HT1080 (cell line): ENCODE measurements around the gene TRNT1.

DNA sequence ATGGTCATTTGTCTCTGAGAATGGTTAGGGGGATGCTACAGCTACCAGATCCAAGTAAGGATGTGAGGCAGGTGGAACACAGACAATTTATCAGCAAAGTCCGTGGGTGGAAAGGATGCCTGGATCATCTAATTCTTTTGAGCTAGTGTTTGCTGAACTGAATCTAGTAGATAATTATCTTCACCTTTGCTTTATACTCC is 369.4 kb downstream of the CHL1 start:
RAMPAGE:
- cytosol, long total RNA, result no peak
- long total RNA, result no peak
- nucleus, long total RNA, result no peak

DNA sequence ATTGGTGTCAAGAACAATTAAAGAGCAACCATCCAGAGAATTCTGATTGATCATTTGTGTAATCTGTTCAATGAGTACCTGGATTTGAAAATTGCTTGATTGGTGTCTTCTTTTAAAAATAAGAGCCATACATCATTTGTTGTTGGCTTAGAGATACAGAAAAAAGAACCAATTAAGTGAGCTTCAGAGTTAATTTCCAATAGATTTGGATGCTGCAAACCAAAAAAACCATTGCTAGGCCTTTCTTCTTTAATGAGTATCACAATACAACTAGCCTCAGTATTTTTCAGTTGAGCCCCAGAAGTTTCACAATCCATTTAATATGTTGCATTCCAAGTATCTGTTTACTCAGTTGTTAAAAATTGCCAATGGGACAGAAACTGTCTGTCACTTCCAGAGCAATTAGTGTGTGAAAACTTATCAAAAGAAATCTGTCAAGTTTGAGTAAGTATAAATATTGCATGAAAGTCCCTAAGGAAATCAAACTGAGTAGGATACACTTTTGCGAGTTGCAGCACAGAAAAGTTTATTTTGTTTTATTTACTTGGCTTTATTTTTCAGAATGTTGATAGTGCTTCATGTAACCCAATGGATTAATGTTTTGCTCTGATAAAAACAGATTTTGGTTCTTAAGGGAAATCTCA is 247.8 kb downstream of the IL5RA start:
RAMPAGE:
- cytosol, long total RNA, result no peak
- long total RNA, result no peak
- nucleus, long total RNA, result no peak

RAMPAGE:
- cytosol, long total RNA, result start-site peak on the plus strand at chr3:3126951-3126975, 253 and 179 reads in 2 replicates
- long total RNA, result start-site peak on the plus strand at chr3:3126949-3126957, 80 reads
- nucleus, long total RNA, result start-site peak on the plus strand at chr3:3126940-3127016, 256 and 90 reads in 2 replicates
These were observed at the start of gene TRNT1 for GRCh38 chr3:3126075-3127145. TRNT1 (plus strand) TSS chr3:3126940.

GRCh38 chr3:3802014-3802636 is 2.9 kb downstream of the LRRN1 start:
RAMPAGE:
- cytosol, long total RNA, result no peak
- long total RNA, result no peak
- nucleus, long total RNA, result no peak

DNA sequence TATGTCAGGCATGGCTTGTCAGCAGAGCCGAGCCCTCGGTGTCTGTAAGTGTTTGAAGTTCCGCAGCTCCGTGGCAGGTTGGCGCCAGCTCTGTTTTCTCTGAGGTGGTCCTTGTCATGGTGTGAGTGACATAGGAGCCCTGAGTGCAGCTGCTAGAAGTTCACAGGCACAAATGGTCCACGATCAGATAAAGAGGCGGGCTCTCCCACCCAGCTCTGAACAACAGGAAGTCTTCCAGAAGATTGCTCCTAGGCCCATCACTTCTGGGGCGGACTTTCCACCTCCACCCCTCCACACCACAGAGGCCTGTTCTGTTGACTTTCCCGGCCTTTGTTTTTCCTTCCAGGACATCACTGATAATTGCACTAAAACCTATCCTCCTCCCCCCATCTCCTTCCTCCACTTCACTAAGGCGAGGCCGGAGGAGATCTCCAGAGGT is 19.8 kb downstream of the ITPR1 start:
RAMPAGE:
- cytosol, long total RNA, result no peak
- long total RNA, result no peak
- nucleus, long total RNA, result no peak

RAMPAGE:
- cytosol, long total RNA, result no peak
- long total RNA, result no peak
- nucleus, long total RNA, result no peak
These were observed 223.6 kb downstream of the ITPR1 start for GRCh38 chr3:4716634-4717321.

DNA sequence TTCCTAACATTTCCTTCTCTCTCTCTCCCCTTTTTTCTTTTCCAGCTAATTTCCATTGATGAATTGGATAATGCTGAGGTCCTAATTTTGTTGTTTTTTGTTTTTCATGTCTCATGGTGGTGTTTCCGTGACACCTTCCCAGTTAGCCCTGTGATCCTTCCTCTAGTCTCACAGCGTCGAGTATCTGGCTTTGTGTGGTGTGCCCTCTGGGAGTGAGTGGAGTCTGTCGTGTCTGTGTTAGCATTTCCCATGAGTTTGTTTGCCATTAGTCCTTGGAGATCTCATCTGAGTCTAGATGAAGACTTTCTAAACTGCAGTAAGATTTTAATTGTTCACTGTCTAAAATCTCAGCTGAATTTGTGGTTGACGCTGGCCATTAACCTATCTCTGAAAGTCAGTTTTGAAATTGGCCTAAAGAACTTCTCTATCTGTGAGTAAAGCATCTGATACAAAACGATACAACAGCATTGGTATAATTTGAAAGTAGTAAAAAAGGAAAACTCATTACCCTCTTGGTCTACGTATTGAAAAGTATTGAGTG is 224.2 kb downstream of the ITPR1 start:
RAMPAGE:
- cytosol, long total RNA, result no peak
- long total RNA, result no peak
- nucleus, long total RNA, result no peak

DNA sequence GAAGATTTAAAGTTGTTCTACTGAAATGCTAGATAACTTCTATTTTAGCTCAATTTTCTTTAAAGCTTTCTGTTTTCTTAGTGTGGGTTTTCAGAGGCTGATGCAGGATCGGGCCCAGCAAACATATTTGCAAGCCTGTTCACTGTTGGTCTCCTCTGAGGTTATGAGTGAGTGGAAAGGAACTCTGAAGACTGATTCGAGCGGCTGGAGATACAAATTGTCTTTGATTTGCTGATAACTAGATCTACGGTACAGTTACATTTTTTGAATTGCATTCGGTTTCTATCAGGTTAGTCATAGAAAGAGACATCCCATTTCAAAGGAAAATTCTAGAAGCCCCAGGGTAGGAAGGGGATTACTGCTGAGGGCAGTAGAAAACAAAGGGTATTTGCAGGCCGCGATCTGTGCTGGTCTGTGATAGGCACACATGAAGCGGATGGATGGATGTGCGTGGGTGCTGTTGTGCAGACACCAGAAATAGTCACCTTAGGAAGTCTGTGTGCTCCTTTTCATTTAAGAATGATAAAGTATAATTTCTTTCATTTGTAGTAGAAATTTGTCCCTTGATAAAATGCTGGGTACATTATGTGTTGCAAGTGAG is 228.4 kb downstream of the ITPR1 start:
RAMPAGE:
- cytosol, long total RNA, result no peak
- long total RNA, result no peak
- nucleus, long total RNA, result no peak

DNA sequence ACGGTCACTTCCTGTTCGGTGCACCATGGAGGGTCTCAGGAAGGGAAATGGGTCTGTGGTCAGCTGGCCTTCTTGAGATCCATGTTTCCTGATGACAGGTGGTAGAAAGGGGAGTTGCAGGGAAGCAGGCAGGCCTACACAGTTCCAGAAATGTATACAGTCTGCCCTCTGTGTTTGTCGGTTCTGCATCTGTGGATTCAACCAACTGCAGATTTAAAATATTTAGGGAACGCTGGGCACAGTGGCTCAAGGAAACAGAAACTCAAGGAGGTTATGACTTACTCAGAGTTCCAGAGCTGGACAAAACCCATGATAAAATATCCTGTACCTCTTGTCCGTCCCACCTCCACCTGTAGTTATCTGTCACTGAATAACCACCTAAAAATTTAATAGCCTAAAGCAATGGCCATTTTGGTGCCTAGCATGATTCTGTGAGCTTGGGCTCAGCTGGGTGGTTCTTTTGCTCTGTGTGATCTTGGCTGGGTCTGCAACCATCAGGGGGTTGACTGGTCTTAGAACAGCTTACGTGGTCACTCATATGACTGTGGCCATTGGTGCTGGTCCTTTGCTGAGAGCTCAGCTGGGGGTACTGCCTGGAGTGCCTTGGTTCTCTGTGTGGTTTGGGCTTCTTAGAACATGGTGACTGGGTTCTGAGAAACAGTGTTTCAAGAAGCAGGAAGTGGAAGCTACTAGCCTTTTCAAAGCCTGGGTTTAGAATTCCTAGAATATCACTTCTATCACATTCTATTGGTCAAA is 239.8 kb upstream of the BHLHE40 start:
RAMPAGE:
- cytosol, long total RNA, result no peak
- long total RNA, result no peak
- nucleus, long total RNA, result no peak

DNA sequence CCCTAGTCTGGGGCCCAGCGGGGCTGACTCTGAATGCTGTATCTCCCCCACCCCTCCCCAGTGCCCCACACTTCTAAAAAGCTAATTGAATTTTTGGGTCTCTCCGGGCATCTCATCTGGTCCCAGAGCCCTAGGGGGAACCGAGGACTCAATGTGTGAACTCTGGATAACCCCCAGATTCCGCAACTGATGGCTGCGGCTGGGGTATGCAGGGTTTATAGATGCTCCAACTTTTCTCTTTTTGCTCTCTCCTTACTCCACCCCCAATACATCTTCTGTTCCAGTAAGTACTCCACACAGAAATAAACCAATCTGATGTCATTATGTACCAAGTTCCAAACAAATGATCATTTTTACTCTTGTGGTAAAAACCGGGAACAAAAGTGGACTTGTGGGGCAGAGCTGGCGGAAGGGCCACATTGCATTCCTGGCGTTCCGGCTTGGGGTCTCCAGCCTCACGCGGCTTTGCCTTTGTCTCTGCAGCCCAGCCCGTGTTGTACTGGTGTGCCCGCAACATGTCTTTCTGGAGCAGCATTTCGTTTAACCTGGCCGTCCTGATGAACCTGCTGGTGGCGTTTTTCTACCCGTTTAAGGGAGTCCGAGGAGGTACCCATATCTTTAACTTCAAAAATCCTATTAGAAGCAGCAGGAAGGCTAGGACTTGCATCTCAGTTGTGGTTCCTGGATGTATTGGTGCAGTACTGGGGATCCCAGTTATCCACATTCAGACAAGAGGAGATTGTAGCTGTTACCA is 184.5 kb upstream of the BHLHE40 start:
RAMPAGE:
- cytosol, long total RNA, result no peak
- long total RNA, result no peak
- nucleus, long total RNA, result no peak

DNA sequence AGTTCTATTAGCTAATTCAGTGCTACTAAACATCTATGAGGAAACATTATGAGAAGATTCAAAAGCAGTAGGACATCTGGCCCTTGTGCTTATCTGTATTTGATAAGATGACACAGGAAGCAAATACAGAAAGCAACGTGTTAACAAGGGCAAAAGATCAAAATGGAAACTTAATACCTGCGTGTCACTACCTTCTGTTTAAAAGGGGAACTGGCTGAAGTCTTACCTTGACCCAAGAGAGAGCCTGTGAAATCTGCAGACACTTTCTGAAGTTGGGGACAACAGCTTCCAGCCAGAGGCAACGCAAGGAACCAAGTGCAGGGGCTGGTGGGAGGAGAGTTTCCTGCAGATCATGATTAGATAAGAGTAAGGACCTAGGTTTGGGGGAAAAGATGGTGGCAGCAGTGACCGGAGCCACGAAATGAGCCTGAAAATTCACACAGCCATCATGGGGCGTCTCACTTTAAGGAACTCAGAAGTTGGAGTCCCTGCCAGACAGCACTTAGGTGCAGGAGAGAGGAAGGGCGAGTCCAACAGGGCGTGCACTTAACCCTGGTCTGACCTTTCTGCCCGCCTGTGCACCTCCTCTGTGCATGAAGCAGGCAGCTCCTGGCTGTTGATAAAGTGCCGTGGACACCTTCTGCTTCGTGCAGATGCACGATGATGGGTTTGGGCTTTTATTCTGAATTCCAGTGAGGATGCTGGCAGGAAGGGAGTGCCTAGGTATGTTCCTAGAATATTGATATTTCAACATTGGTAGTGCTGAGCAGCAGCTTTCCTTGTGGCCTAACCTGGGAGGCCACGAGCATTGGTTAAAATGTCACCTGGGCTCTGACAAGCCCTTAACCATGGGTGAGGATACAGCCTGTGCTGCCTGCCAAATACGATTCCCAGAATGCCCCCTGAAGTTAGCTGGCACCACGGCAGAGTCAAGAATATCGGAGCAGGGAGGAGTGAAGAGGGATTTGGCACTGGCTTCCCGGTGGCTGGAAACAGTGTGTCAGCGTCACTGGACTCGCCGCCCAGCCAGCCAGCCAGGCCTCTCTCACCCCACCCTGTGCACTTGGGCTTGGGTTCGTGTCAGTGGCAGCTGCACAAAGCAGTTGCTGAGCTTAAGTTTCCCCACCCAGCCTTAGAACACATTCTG is 153.3 kb upstream of the BHLHE40 start:
RAMPAGE:
- cytosol, long total RNA, result no peak
- long total RNA, result no peak
- nucleus, long total RNA, result no peak

DNA sequence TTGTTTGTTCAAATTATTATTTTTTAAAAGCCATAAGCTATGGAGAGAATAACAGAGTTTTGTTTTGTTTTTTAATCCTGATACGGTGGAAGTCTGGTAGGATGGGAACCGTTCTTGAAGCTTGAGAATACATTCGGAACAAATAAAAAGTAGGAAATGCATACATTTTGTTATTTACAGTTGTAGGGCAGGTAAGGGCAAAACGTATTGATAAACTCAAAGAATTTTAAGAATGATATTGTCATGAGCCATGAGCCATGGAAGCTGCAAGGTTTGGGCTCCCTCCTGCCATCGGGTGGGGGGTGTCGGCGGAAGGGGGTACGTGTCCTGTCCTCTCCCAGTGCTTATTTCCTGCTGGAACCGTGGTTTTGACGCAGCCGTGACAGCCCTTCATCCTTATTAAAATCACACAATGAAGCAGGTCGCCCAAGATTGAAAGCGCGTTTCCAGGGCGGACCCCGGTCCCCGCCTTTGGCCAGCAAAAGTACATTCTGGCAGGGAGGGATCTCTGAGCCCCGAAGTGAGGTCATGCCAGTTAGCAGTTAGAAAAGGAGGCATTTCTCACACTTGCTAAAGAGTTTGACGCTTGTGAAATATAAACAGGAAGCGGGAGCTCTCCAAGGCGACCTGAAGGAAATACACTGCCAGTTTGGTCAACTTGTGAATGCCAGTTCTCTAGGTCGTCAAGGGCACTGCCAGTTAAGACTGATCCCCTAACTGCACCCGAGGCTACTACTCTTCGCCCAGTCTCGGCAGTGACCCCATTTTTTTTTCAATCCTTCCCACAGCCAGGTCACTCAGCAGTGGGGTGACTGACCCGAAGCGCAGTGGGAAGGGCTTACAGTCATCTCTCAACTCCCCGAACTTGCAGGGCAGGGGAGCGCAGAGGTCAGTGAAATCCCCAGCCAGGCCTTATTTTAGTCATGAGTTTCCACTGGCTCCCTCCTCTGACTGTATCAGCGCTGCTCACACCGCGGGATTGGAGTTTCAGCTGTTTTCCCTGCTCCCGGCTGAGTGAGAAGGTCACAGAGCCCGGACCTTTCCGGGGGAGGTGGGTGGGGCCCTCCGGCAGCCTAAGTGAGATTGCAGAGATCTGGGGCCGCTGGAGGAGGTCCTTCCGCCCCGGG is 2.2 kb upstream of the BHLHE40 start:
RAMPAGE:
- cytosol, long total RNA, result no peak
- long total RNA, result no peak
- nucleus, long total RNA, result no peak

RAMPAGE:
- cytosol, long total RNA, result no peak
- long total RNA, result no peak
- nucleus, long total RNA, result no peak
These were observed 1.2 kb downstream of the BHLHE40 start for GRCh38 chr3:4980058-4981158.

RAMPAGE:
- cytosol, long total RNA, result no peak
- long total RNA, result no peak
- nucleus, long total RNA, result no peak
These were observed 1.2 kb downstream of the ARL8B start for GRCh38 chr3:5123199-5123865.

DNA sequence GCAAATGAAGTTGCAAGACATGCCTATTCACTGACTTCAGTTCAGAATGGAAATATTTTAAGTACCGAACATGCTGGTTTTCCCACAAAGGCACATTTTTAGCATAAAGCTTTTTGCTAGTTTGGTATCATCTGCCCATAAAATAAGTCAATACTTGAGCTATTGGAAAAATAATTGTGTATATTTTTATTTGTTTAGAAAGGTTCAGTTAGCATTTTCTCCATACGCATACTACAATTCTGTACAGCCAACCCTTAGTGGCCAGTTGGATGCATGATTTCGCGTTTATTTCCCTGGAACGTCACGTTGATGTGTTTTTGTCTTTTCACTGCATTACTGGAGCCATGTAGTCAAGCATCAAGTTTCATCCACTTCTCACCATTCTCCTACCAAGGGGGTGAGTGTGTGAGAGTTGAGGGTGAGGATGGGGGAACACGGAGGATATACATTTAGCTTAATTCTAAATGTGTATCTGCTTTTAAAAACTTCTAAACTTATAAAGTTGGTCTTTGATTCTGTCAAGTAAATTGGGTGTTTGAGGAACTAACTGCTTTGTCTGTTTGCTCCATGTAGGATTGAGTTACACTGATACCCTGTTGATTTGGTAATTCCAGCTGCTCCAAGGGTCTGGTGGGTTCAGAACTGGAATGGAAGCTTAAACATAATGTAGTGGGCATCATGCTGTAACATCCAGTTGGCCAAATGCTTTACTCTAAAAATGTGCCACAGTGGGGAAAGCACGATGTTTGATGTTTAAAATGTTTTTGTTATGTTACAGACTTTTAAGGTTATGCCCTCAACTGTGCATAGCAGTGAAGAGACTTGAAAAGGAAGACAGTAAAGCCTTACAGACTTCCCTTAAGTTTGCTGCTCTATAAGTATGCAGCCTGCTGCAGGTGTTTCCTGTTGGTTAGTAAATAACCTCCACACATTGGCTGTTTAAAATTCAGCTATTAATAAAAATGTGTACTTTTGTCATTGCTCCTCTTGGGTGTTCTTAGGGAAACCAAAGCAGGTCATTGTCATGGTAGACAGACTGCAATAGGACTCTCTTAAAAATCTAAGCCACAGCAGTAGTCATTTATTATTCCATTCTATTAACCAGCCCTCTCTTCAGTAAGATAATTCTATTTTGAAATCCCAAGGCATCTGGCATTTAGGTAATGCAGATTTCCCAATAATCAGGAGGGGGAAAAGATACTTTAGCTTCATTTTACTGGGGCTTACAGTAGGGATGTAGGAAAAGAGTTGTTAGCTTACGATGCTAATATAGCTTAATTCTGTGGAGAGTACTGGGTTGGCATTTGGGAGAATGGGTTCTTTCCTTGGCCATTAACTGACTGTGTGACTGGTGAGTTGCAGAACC is 6.0 kb upstream of the EDEM1 start:
RAMPAGE:
- cytosol, long total RNA, result no peak
- long total RNA, result no peak
- nucleus, long total RNA, result no peak

DNA sequence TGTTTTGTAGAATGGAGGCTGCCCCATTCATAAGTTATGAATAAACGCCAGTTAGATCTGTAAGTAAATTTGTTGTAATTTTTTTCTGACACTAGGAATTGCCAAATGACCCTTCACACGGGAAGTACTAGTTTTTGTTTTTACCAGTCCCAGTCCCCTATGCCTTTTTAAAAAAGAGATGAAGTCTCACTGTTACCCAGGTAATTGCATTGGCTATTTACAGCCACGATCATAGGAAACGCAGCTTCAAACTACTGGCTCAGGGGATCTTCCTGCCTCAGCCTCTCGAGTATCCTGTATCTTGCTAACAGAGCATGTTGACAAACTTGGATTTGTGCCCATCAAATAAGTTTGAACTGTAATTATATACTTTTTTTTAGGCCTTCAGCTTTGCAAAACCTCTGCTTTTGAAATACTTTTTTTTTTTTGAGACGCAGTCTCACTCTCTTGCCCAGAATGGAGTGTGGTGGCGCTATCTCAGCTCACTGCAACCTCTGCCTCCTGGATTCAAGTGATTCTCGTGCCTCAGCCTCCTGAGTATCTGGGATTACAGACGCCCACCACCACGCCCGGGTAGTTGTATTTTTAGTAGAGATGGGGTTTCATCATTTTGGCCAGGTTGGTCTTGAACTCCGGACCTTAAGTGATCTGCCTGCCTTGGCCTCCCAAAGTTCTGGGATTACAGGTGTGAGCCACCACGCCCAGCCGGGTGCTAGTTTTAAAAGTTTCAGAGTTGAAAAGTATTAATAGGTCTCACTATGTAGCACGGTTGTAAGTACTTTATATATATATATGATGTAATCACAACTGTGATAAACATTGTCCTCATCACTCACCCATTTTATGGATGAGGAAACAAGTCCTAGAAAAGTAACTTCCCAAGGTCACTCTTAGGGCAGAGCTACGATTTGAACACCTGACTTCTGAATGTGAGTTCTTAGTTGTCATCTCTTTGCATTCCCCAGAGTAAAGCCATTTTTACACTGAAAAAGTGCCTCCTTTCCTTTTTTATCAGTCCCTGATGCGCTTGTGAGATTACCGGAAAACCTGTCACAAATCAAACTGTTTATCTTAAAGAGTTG is 2.8 kb upstream of the EDEM1 start:
RAMPAGE:
- cytosol, long total RNA, result no peak
- long total RNA, result no peak
- nucleus, long total RNA, result no peak

RAMPAGE:
- cytosol, long total RNA, result no peak
- long total RNA, result no peak
- nucleus, long total RNA, result no peak
These were observed 11.9 kb downstream of the EDEM1 start for GRCh38 chr3:5199202-5200021.

RAMPAGE:
- cytosol, long total RNA, result no peak
- long total RNA, result no peak
- nucleus, long total RNA, result no peak
These were observed 15.4 kb downstream of the EDEM1 start for GRCh38 chr3:5202848-5203273.

GRCh38 chr3:5218549-5218924 is 31.0 kb downstream of the EDEM1 start:
RAMPAGE:
- cytosol, long total RNA, result no peak
- long total RNA, result no peak
- nucleus, long total RNA, result no peak

DNA sequence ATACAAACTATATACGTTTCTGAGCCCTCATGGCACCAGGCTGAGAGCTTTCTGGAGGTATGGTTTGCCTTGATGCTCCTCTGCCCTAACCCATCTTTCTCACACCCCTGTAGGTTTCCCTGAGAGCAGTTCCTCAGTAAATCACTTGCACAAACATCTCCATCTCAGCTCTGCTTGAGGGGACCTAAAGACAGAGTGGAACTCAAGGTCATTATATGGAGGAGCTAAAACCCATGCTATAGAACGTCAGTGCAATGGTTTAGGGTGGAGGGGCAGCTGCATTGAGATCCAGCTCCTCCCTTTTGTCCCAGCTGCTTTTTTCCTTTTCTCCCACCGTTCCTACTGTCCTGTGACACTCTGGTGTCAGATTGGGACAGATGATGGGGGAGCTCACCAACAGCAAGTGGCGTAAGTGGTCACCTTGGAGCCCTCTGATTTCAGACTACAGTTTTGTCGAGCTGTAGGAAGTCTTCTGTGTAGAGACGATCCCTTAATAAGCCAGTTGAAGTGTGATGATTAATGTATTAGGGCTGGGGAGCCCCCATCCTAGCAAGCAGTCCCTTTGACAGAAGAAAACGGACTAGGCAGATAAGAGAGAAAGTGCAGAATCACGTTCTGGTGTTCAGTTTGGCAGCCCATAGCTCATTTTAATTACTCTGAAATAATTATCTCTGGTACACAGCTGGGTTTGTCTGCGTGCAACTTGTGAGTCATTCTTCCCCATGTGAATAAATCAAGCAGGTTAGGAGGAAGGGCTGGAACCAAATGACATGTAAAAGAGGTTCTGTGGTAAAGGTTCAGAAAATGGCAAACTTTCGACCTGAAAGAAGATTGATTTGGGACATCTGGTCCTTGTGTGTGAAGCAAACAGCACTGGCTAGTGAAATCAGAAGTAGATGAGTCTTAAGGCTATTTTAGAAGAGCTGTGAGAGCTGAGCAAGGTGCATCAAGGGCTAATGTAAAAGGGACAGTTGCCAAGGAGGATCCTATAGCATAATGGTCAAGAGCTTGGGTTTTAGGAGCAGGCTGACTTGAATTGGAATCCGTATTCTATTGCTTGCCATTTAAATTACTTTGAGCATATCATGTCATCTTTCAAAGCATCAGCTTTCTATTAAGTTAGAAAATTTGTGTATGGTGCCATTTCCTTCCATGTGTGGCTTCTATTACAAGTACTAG is 241.3 kb downstream of the EDEM1 start:
RAMPAGE:
- cytosol, long total RNA, result no peak
- long total RNA, result no peak
- nucleus, long total RNA, result no peak